Placental epithelial cell (primary cell): ENCODE data around the gene ABHD2.

- CAGE, long polyA plus RNA, result no peak
Measured at GRCh38 chr15:85563036-85563853, 182.8 kb downstream of the AKAP13 start.

DNA sequence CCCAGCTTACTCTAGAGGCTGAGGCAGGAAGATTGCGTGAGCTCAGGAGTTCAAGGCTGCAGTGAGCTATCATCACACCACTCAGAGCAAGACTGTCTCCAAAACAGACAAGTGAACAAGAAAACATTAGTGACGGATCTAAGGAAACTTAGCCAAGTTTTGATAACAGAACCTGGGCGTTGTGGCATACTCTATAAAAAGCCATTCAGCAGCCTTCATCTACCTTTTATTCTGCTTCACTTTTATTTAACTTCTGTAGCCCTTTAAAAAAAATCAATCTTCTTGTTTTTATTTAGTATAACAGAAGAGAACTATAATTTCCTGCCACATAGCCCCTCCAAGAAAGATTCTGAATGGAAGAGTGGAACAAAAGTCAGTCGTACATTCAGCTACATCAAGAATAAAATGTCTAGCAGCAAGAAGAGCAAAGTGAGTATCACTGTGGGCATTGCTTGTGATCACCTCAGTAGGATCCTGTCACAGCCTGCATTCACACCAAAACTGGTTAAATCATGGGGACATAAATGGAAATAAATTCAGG lies 110.2 kb downstream of the KLHL25 start:
- CAGE, long polyA plus RNA, result no peak

- CAGE, long polyA plus RNA, result no peak
Measured at GRCh38 chr15:85689457-85690335, 105.0 kb downstream of the KLHL25 start.

DNA sequence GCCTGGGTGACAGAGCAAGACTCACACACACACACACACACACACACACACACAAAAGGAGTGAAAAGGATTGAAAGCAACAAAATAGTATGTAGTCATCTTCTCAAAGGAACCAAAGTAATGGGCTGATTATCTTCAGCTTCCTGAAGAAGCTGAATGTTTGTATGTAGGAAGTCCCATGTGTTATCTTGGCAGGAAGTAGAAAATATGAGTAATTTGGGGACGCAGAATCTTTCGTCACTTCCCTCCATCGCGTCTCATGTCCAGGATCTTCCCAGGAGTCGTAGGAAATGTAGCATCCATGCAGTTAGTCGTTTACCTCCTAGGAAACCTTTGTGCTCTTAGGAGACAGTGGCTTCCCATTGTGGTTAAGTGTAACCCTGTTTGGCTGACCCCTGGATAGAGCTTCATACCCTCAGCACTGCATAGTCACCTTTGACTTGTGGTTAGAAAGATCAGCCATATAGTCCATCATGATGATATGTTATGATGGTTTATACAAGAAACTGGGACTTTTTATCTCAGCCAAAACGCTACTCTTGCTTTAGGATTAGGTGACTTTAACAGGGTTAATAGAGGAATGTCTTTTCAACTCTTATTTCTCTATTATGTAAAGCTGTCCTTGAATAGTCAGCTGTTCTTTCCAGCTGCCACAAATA lies 92.4 kb downstream of the KLHL25 start:
- CAGE, long polyA plus RNA, result no peak

DNA sequence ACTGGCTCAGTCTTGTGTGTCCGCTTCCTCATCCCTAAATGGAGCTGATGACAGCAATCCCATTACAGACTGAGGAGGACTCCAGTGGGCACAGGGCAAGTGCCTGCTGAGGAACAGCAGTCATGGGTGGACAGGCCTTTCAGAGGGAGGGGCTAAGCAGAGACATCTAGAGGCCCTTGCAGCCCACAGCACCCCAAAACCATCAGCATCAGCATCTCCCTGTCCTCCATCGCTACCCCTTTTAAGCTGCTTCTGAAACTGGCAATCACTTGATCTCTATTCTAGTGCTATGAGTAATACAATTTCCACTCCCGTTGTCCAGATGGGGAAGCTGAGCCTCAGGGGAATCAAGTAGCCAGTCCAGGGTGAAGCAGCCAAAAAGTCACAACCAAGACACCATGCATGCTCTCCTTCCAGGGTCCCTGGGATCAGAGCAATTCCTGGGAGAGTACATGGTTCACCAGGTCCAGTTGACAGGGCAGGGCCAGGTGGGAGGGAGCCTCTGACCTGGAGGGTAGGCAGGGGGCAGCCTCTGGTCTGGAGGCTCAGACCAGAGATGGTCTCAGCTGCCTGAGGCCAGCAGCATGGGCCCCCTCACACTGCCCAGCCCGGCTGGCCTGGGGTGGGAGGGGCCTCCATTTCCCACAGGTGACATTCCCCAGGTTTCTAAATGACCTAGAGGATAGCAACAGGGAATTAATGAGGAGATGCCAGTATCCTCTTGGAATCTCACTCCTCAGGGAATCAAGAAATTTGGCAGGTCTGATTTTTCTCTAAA lies 30.0 kb downstream of the KLHL25 start:
- CAGE, long polyA plus RNA, result no peak

DNA sequence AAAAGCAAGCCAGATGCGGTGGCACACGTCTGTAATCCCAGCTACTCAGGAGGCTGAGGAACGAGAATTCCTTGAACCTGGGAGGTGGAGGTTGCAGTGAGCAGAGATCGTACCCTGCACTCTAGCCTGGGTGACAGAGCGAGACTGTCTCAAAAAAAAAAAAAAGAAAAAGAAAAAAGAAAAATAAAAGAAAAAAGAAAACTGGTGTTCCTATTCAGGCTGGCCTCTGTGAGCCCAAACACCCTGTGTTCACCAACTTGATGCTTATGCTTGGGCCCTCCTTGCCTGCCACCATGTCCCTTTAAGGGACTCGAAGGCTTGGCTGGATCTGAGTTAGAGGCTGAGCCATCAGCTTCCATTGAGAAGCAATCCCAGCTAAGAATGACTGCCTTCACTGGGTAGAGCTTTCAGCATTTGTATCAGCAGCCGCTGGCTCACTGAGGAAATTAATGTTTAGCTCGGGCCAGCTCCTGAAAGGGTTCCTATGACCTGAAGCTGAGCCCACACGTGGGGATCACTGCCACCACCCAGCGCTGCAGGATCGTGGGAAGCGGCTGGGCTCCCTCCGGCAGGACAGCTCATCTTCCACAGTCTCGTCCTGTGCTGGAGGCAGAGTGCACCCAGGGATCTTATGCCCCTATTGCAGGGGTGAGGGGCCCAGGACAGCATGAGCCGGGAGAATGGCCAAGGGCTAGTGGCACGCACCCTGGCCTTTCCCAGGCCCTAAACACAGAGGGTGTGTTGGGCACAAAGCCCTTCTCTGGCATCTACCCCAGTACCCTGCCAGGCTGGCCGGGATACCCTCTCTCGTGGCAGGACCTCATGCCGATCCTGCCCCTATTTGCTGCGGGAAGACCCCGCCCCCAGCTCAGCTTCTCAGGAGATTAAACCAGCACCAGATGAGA lies 28.8 kb downstream of the KLHL25 start:
- CAGE, long polyA plus RNA, result no peak

- CAGE, long polyA plus RNA, result no peak
Measured at GRCh38 chr15:85800506-85800982, 5.8 kb upstream of the KLHL25 start.

DNA sequence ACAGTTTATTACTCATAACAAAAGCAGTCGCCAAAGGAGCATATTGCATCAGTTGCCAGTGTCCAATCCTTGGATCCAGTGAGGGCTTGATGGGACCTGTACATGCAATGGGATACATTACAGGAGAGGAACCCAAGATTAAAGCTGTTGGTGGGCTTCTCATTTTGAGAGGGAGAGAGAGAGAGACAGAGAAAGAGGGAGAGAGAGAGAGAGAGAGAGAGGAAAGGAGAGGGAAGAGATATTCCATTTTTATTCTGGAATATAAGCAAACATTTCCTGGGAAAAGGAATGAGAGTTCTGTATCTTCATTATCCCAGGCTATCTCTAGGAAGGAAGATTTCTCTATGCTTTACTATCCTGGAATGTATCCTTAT lies 689.3 kb downstream of the AGBL1 start:
- CAGE, long polyA plus RNA, result no peak

DNA sequence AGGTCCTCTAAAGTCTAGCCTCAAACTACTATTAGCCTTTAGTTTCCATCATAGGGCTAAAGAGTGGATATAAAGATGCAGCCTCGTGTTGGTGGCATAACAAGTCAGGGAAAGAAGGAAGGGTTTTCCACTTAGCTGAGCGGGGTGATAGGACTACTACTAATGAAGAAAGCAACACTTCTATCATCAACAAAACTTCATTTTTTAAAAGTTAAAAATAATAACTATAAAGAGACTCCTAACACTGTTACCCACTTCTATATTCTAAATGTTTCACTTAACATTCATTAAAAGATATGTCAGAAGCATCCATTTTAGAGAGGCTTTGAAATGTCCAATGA lies 1084.3 kb downstream of the AGBL1 start:
- CAGE, long polyA plus RNA, result no peak

DNA sequence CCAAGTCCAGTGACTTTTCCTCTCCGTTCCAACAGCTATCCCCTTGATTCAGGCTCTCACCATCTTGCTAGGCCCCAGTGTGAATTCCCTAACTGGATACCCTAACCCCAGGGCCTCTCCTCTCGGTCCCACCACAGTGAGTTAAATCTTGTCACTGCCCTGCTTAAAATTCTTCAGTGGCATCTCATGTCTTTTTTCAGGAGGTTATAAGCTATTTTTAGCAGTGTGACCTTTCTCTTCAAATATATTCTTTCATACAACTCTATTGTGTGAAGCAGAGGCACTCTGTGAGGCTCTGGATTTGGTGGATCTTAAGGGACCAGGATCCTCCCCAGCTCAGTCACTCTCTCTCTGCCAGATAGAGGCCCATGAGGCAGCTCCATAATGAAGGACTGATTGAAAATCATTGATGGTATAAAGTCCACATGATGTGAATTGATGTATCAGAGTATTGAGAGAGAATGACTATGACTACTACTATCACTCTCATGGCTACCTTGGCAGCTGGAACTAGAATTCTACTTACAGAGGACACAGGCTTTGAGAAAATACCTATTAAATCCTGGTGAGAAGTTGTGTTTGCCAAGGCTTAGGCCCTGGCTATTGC lies 760.4 kb downstream of the NTRK3 start:
- CAGE, long polyA plus RNA, result no peak

GRCh38 chr15:87851082-87851456 lies 405.5 kb downstream of the NTRK3 start:
- CAGE, long polyA plus RNA, result no peak

DNA sequence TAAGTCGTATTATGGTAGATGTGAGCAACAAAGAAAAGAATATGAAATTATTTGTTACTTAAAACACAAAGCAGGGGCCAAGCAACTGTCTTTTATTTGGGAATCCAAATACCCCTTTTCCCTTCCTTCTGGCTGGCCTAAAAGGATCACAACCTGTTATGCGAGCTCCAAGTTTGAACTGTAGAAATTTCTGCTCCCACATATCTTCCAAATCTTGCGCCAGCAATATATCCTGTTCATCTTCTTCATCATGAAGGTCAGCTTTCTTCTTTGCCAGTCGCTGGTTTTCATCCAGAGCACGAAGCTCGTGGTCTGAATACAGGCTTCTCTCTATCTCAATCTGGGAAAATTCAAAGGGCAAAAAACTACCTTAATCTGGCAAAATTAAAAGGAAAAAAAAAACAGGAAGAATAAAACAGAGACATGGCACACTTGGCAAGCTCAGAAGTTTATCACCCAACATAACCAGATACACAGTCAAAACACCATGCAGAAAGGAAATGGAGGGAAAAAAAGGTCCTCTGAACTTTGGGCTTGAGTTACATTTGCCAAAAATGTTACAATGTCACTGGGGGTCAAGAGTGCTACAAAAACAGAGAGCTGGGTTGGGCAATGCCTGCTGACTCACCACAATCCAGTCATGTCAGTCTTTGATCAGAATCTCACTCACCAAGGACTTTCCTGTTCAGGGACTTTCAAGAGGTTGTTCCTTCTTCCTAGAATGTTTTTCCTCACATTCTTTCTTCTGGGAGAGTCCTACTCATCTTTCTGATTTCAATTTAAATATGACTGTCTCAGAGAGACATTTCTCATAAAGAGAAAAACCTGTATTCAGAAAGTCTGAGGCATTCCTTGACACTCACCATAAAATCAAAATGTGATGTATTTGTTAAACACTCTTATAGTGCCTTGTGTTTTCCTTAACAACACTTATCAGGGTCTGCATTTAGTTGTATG lies 1.5 kb downstream of the MRPL46 start:
- CAGE, long polyA plus RNA, result no peak

GRCh38 chr15:88631488-88632229 lies 7.2 kb upstream of the ISG20 start:
- CAGE, long polyA plus RNA, result no peak

GRCh38 chr15:88720929-88721284 lies 82.1 kb downstream of the ISG20 start:
- CAGE, long polyA plus RNA, result no peak

- CAGE, long polyA plus RNA, result no peak
Measured at GRCh38 chr15:88738839-88739385, 64.3 kb upstream of the ACAN start.

- CAGE, long polyA plus RNA, result no peak
Measured at GRCh38 chr15:88898461-88899448, 3.4 kb upstream of the HAPLN3 start.

- CAGE, long polyA plus RNA, result no peak
Measured at GRCh38 chr15:88990084-88990687, 77.0 kb upstream of the MFGE8 start.

GRCh38 chr15:88995423-88995950 lies 82.3 kb upstream of the MFGE8 start:
- CAGE, long polyA plus RNA, result no peak

- CAGE, long polyA plus RNA, result no peak
Measured at GRCh38 chr15:89087484-89088787, at the start of gene ABHD2. Gene ABHD2 (plus strand): TSS chr15:89088456.

DNA sequence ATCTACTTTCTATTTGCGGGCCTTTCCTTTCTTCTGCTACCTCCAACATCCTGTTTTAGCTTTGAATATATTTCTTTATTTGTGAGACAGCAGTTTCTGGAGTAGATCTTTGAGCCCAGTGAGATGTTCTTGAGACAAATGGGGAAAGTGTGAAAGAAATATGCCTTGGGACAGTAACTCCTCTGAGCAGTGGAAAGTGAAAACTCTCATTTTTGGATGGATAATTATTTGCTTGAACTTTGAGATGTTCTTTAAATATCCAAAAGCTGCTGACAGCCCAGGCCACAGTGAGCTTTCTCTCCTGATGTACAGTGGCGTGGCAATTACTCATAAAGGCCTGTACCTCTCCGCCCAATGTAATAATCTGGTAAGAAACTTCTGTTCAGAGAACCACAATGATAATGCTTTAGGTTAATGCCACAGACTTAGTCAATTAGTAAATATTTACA lies 12.9 kb downstream of the ABHD2 start:
- CAGE, long polyA plus RNA, result no peak